Mesangial cell (primary cell): ENCODE data around the gene PSORS1C2.

DNA sequence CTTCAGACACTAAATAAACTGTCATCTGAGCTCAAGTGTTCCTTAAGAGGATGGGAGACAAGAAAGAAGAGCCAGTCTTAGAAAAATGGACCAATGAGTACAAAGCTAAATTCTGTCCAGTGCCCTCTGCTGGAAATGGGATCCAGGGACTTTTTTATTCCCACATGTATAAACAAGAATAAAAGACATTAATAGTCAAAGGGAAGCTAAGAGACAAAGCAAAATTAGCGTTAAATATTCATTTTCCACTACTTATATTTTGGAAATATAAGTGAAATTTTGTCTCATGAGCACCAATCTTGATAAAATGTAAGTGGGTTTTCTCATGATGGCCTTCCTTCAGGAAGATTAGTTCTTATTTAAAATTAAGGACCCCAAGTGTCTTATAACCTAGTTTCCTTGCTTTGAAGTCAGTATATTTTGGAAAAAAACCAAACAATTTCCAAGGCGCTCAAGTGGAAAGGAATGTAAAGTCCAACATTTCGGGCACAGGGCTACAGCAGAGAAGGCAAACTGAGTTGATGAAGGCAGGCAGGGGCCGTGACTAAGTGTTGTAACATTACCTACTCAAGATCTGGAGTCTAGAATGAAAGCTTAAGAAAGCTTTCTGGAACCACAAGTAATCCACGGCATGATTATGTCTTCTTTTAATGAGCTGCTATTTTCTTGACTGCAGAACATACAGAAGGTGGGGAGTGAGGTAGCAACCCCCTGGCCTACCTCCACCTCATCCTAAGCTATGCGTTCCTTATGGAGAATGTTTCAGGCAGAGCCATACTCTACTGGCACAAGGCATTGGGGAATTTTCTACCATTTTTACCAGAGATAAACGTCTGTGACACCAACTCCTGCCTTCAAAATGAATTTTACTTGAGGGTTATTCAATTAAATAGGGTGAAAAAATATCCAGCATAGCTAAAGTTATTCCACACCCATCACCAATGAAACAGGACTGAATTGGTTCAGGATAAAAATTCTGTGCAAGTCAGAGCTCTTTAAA, 4.4 kb downstream of the PPP1R10 start:
- RAMPAGE, long total RNA: no peak

DNA sequence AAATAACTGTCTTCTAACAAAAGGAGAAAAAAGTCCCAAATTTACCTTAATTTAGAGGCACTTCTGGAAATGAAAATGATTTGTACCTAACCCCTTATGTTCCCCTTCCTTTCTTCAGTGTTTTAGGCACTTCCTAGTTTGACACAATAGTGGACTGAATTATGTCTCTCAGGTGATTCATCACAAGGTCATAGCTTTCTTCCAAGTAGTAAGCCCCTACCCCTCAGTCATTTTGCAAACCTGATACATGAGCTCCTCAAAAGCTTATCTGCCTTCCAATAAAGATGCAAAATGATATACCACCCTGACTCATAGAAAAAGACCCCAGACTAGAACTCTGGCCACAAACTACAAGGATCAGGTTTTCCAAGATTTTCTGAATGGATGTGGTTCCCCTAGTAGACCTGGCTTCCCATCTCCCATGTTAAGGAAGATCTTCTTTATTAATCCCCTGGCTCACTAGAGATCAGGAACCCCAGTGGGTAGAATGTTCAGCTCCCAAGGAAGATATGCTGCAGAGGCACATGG, 3.7 kb downstream of the PPP1R10 start:
- RAMPAGE, long total RNA: no peak

DNA sequence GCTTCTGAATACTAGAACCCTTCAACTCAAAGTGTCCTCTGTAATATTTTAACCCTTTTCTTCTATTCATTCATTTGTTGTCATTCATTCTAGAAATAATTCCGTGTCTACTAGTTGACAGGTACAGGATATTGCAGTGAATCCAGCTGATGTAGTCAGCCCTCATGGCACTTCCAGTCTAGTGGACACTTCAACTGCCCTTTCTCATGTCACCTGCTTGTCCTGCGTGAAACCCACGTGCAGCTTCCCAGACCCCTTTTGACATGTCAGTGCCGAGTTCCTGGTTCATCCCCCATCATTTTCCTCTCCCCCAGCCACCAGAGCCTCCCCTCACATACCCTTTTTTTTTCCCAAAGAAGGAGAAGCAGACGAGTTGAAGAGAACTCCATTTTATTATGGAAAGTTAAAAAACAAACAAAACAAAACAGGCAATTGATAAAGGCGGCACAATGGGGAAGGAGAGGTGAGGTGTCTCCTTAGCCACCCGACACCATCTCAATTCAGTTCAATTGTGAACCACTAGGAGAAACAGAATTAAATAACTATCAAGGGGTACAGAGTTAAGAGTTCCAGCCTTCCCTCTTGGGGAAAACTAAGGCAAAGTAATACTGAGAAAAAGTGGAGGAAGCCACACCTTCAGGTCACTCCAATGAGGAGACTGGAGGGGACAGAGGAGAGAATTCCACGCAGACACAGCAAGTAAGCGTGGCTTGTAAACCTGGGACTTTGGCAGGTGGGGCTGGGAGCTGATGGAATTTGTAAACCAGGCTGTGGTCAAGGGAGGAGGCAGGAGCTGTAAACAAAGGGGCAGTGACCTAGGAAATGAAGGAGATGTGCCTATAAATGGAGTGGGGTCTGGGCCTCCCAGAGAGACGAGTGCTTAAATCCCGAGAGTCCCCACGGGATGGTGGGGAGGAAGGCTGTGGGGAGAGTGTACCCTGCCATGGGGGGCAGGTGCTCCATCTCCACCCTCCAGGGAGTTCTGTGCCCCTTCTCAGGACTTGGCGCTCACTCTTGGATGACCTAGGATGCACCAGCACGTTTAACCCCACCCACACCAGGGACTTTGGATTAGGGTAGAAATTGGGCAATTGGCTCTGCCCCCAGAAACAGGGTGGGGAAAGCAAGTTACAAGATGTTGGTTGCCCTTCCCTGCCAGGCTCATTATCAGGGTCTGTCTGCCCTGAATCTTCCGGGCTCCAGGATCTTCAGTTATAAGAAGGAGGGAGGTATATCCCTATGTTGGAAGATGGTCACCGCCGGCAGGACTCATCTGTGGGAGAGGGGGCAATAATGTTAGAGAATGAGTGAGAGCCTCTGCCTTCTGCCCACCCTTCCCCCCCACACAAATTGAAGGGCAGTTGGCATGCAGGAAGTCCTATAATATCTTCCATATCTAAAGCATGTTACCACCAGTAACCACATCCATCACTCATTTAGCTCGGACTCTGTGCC, 3.7 kb upstream of the DHX16 start:
- RAMPAGE, long total RNA: no peak

DNA sequence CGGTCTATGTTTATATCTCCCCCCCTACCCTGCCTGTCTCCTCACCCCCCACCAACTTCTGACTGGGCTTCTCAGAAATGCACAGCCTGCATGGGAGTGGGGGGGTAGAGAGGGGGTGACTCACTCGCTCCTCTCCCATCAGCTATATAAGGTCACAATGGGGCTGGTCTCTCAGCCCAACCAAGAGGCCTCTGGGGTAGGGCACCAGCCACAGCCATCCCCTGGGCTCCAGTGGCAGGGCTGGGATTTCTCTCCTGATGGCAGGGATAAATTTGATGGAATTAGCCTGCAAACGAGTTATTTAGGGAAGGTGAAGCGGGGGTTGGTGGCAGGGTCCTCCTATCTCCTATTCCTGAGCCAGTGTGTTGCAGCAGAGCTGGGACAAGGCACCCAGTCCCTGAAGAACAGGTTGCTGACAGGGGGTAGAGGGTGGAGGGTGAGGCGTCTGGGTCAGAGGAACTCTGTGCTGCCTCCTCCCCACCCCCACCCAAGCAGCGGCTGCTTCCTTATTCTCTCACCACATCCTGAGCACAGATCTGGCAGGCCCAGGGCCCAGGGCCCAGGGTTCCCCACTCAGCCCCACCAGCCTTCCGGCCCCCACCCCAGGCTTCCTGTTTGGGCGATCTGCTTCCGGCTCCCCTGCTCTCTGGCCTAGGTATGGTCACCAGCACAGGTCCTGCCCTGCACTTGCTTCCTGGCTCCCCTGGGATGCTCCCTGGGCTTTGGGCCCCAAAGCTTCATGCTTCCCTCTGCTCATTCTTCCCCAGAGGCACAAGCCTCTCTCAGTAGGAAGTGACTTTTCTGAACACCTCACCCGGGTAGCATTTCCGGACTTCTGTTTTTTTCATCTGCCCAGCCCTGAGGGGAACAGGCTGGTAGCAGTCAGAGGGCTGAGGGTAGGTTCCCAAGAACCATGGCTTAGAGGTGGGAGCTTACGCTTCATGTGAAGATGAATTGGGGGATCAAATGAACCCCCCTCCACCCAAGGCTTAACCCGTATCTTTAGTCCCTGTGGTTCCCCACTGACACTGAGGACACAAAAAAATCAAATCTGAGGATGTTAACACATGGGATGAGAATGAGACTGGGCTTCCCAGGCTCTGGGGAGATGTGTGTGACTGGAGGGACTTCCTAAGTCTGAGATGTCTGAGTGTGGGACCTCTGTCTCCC, 3.9 kb downstream of the PPP1R18 start:
- RAMPAGE, long total RNA: no peak

DNA sequence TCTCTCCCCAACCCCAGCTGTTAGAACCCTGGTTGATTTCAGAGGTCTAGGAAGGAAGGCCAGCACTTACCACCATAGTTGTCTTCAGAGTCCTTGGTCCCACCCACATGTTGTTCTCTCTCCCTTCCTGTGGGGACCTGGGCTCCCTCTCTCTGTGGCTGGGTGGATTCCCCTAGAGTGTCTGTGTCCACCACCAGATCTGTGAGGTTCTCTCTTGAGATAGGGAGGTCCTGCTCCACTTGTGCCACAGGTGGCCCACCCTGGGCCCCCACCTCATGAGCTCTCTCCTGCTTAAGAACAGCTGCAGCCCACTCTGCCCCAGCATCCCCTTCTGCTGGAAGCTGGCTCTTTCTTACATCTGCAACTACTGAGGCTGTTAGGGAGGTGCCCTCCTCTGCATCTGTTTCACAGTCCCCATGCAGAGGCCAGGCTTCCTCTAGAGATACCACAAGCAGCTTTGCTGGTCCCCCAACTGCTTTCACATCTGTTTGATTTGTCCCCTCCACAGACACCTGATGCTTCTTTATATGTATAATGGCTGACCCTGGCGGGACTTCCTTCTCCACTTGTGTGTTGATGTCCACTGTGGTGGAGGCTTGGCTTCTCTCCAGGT, 5.2 kb downstream of the MDC1 start:
- RAMPAGE, long total RNA: no peak

- RAMPAGE, long total RNA: no peak
These were observed 2.5 kb downstream of the TUBB start for GRCh38 chr6:30722219-30723432.

DNA sequence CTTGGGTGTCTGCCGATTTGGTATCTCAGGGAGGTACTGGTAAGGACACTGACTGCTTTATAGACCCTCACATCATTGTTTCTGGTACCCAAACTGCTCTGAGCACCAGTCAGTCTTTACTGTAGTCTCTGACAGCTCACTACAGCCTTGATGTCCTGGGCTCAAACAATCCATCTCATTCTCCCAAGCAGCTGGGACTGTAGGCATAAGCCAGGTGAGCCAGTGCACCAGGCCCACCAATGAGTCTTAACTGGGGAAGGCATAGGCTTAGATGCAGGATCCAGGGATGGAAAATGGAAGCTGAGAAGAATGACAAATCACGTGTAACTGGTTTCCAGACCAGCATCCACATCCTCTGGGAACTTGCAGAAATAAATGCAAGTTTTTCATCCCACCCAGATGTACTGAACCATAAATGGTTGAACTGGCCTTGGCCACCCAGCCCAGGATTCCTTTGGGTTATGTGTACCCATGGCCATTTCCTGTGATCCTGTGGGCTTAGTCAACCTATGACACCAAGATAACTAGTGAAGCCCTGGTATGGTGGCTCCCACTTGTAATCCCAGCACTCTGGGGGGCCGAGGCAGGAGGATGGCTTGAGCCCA, 5.7 kb downstream of the TUBB start:
- RAMPAGE, long total RNA: no peak

- RAMPAGE, long total RNA: no peak
These were observed 3.1 kb upstream of the IER3 start for GRCh38 chr6:30747526-30747860.

DNA sequence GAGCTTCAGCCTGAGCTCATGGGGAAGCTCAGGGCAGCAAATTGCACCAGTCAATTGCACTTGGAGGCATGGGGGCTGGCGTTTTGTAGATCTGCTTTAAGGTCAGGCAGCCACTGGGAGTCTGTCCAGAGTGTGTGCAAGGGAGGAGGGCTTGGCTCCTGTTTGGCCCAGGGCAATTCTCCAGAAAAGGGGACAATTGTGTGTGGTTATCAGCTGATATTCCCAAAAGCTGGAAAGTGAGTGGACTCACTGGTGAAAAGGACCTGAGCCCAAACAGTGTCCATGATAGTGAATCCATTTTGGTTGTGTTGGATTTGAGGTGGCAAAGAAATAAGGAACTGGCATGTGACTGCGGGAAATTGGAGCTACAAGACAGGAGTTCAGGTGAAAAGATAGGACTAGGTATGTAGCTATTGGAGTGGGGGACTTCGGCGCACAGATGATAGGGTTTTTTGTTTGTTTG, 22.2 kb upstream of the IER3 start:
- RAMPAGE, long total RNA: no peak

DNA sequence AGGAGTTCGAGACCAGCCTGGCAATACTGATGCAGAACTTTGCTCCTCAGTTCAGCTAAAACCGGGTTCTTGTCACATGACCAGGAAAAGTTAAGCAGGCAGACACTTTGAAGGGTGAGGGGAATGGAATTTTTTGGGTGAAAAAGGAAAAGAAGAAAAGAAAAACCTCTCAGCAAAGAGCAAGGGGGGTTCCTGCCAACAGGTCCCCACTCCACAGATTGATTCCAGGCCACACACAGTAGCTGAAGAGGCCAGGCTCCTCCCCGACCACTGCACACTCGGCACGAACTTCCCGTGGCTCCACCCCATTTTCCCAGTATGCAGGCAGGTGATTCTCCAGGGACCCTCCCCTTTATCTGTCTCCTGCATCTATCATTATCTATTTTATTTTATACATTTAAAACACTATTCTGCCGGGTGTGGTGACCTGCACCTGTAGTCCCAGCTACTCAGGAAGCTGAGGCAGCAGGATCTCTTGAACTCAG, 43.7 kb upstream of the DDR1 start:
- RAMPAGE, long total RNA: no peak

DNA sequence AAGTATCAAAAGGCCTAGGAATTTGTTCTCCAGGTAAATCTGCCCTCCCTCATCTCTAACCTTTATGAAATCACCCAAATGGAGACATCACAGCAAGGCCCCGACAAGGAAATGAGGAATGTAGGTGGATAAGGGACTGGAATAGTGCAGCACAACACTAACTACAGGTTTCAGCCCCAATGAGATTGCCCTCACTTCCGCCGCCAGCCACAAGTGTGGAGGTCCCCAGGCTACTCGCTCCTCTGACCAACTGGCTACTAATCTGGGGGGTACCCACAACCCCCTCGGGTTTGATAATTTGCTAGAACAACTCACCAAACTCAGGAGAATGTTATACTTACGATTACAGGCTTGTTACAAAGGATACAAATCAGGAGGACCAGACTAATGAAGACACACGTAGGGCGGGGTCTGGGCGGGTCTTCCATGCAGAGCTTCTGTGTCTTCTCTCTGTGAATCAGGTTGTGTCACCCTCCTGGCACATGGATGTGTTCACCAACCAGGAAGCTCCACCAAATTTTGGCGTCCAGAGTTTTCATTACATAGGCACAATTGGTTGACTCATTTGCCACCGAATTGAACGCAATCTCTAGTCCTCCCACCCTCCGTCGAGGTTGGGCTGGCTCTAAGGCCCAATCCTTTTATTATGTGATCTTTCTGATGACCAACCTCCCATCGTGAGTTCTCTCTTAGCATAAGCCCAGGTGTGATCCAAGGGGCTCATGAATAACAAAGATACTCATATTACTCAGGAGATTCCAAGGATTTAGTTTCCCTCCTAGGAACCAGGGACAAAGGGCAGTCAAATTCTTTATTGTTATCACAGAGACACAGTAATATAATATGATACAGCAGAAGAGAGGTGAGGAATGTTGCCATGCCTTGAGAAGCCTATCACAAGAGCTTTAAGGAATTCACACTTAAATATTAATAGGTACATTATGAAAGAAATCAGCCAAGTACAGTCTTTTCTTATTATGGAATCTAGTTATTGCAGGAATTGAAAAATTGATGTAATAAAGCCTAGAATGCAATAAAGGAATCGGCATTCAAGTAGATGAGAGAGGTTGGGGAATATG, 36.4 kb upstream of the DDR1 start:
- RAMPAGE, long total RNA: no peak

DNA sequence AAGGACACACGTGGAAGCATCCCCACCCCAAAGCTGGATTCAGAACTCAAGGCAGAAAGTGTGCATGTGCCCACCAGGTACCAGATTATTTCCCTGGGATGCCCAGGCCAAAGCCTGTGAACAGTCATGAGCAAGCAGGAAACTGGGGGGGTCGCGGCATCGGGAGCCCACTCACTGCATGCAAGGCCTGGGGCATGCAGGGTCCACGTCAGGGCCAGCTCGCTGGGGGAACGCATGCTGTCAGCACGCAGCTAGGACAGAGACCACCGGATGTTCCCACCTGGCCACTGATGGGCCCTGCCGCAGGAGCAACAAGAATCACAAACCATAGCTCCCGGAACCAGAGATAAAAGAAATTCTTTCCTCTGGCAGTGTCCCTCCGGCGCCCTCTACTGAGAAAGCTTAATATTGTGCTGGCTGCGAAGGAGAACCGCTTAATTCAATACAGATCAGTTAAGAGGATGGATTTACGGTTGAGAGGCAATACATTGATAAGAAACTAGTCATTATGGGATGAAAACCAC, 32.7 kb downstream of the C6orf15 start:
- RAMPAGE, long total RNA: no peak

DNA sequence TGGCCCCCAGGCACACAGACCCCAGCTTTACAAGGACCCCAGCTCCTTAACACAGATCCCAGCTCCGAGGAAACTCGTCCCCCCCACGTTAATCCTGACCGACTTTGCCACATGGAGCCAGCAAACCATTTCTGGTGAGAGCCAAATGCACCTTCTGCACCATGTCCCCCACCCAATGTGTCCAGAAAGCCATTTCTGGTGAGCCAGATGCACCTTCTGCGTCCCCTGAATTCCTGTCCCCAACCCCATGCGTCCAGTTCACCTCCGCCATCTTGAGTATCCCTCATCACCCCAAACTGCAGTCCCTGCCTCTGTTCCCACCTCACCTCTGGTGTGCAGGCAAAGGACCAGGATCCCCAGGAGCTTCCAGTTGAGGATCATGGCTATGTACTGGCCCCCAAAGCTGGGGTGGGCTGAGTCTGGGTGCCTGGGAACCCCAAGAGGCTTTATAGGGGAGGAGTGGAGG, at the start of gene PSORS1C2:
TSS of gene PSORS1C2 (minus strand) at position 421 of the 466 bp plus-strand sequence.
- RAMPAGE, long total RNA: no peak

- RAMPAGE, long total RNA: no peak
These were observed 3.1 kb downstream of the TCF19 start for GRCh38 chr6:31161348-31161933.

DNA sequence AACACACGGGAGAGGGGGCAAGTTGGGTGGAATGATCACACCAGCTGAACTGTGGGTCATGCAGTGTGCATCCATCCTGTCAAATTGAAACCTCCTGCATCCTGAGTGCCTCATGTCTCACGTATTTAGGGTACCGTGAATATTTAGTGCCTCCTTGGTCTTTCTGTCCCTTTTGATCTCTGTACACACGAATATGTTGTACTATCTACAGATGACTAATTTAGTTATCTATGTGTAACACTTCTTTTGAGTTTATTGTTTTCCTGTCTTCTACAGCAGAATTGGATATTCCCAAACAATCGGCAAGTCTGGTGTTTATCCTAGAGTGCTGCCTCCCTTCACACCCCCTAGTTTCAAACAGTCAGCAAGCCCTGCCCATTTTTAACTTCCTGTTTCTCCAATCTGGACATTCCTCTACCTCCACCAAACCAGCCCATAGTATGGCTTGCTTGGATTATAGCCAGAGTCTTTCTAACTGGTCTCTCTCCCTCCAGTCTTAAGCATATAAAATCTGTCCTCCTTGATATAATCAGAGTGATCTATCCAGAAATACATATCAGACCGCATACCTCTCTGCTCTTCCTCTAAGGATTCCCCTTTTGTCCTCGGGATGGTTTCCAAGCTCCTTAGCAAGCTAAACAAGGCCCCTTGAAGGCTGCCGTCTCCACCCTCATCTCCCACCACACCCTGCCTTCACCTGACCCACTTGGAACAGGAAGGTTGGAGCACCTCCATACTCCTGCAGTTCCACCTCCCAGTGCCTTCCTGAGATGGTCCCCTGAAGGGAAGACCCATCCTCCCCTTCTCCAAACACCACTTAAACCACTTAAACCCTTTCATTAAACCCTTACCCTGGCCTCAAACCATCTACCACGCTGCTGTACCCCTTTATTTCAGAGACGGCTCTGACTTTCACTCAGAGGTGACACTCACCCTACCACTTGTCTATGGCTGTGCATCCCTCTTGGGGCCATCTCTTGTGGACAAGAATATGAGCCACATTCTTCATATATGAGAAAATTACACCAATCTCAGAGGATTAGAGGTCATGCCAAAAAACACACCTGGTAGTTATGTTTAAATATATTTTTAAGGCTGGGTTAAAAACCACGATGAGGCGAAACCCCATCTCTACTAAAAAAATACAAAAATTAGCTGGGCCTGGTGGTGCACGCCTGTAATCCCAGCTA, 8.4 kb upstream of the POU5F1 start:
- RAMPAGE, long total RNA: no peak

DNA sequence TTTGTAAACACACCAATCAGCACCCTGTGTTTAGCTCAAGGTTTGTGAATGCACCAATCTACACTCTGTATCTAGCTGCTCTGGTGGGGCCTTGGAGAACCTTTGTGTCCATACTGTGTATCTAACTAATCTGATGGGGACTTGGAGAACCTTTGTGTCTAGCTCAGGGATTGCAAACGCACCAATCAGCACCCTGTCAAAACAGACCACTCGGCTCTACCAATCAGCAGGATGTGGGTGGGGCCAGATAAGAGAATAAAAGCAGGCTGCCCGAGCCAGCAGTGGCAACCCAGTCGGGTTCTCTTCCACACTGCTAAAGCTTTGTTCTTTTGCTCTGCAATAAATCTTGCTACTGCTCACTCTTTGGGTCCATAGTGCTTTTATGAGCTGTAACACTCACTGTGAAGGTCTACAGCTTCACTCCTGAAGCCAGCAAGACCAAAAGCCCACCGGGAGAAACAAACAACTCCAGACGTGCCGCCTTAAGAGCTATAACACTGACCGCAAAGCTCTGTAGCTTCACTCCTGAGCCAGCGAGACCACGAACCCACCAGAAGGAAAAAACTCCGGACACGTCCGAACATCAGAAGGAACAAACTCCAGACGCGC, 25.8 kb upstream of the POU5F1 start:
- RAMPAGE, long total RNA: no peak

DNA sequence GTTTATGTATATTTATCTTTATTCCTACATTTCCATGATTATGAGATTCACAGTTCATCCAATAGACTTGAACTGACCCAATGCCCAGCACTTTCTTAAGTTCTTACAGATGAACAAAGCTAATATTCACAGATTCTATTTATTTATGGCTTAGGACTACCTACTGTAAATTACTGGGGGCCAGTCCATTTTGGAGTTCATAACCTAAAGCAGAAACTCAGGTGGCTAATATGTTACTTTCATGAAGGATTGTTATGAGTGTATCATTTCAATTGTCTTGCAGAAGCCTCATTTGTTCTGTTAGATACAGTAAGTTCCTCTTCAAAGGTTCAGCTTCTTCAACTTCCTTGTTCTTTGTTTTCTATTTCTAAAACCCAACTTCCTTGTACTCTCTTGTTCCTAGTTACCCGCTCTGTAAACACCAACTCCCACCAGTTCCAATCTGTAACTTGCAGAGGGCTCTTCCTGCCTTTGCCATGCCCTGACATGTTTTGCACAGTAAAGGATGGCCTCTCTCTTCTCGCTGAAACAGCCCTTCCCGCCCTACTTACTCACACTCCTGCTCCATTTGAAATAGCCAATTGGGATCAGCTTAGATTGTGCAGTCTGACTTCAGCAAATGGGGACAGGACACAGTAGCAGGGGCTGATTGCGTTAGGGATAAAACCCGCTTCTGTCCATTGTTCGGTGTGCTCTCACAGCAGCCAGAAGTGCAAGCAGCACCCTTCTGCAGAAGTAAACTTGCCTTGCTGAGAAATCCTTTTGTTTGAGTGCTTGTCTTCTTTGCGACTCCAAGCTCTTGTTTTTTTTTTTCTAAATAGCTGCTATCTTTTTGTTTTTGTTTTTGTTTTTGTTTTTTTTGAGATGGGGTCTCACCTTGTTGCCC, 45.8 kb upstream of the POU5F1 start:
- RAMPAGE, long total RNA: no peak

GRCh38 chr6:31268083-31268568, 3.8 kb downstream of the HLA-C start:
- RAMPAGE, long total RNA: no peak

DNA sequence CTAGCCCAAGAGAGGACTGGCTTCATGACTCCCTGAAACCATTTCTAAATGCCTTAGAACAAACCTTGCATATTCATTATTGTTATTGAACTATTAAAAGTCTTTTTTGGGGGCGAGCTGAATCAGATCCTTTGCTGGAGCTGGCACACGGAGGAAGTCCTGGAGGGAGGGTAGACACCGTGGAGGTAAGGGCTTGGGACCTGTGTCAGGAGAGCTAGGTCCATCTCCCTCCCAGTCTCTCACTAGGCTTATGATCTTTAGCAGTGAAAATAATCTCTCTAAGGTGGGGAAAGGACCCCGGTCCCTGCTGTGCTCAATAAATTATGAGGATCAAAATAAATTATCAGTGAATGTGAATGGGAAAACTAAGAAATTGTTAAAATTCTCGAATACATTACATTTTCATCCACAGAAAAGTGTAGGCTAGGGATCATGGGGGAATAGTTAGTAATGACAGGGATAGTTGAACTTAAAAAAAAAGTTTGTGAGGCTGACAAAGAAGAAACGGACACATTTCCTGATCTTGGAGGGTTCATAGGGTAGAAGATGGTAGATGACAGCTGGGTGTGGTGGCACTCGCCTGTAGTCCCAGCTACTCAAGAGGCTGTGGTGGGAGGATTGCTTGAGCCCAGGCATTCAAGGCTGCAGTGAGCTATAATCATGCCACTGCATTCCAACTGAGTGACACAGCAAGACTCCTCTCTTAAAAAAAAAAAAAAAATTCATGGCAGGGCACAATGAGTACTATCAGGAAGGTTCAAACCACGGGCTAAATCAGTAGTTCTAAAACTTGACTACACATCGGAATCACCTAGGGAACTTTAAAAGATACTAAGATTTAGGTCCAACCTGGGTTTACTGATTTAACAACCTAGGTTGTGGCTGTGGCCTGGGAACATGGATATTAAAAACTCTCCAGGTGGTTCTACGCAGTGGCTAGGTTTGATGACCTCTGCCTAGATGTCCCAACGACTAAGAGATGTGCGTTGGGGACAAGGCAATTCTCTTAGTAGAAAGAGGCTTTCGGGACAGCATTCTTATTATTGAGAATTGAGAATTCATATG, 2.1 kb upstream of the MICA start:
- RAMPAGE, long total RNA: no peak

GRCh38 chr6:31404724-31405196, 1.4 kb downstream of the MICA start:
- RAMPAGE, long total RNA: no peak